AG04449 (cell line): ENCODE measurements around a stretch of chr12.

GRCh38 chr12:108823862-108824253 is 33.5 kb downstream of the SSH1 start:
- RRBS = no CpG with 5 or more reads among the region's 4 CpGs

GRCh38 chr12:108840684-108840979 is 16.8 kb downstream of the SSH1 start:
- RRBS = no CpG with 5 or more reads among the region's 11 CpGs

GRCh38 chr12:108854458-108855165 is 2.8 kb downstream of the SSH1 start:
- RRBS = no CpG with 5 or more reads among the region's 12 CpGs

DNA sequence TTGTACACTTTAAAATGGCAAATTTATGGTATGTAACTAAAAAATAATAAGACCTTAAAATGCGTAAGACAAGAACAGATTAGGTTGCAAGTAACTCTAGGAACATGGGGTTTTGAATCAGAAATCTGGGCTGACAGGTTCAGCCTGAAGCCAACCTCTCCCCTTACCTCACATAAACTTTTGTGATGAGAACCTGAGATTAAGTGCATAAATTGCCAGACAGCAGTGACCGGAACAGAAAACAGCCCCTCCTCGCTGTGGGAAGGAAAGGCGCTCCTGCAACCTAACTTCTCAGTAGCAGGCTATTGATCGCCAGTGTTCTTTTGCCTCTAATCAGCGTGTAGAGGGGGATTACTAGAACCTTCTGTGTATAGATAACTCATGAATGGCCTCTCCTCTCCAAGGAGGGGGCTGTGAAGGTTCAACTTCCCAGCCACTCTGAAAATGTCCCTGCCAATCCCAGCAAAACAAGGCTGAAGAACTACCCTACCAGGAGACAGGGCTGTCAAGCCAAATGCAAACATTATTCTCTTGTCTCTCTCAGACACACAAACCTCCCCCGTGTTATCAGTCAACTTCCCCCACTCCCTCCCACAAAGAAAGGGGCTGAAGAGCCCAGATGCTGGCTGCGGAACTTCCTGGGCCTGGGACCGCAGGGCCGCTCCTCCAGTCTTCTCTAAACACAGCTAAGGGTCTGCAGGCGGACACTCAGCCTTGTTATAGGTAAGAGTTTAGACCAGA is 1.7 kb downstream of the SSH1 start:
- RRBS = no CpG with 5 or more reads among the region's 11 CpGs

- RRBS = no CpG with 5 or more reads among the region's 6 CpGs
Observed at GRCh38 chr12:108966341-108966567, 54.6 kb downstream of the SVOP start.

DNA sequence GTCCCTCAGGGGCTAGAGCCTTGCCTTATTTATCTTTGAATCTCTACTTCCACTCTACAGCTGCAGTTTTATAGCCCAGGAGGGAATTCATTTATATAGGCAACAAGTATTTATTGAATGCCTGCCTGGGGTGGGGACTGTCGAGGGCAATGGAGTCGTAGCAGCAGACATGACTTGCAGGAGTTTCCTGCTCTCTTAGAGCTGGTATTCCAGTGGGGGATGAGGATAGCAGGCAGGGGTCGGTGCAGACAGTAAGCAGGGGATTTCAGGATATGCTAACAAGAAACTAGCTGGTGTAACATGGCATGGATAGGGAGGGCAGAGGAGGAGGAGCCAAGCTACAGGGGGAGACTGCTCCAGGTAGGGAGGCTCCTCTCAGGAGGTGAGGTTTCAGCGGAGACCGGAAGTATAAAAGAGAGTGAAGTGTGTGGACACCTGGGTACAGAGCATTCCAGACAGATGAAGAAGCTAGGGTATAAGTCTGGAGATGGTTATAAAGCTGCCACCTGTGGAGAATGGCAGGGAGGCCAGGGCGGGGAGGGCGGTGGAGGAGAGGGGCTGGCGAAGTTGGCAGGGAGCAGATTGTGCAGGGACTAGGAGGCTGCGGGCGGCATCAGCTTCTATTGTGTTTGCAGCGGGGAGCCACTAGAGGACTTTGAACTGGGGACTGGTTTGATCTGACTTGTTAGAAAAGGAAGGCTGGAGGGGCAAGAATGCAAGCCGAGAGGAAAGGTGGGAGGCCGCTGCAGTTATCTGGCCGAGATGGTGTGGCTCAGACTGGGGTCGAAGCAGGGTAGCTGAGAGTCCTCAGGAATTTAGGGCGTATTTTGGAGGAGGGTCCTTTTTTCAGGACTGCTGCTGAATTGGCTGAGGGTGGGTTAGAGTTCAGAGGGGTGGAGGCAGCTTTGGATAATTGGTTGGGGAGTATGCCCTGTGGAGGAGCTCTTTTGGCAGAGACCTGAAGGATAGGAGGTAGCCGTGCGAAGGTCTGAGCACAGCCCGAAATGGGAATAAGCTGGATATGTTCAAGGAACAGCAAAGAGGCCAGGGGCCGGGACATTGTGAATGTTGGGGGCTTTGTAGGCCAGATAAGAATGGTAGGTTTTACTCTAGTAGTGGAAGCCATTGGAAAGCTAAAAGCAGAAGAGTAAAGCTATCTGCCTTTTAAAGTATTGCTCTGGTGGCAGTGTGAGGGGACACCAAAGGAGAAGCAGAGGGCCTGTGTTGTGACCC is 17.5 kb downstream of the USP30 start:
- RRBS = no CpG with 5 or more reads among the region's 20 CpGs

DNA sequence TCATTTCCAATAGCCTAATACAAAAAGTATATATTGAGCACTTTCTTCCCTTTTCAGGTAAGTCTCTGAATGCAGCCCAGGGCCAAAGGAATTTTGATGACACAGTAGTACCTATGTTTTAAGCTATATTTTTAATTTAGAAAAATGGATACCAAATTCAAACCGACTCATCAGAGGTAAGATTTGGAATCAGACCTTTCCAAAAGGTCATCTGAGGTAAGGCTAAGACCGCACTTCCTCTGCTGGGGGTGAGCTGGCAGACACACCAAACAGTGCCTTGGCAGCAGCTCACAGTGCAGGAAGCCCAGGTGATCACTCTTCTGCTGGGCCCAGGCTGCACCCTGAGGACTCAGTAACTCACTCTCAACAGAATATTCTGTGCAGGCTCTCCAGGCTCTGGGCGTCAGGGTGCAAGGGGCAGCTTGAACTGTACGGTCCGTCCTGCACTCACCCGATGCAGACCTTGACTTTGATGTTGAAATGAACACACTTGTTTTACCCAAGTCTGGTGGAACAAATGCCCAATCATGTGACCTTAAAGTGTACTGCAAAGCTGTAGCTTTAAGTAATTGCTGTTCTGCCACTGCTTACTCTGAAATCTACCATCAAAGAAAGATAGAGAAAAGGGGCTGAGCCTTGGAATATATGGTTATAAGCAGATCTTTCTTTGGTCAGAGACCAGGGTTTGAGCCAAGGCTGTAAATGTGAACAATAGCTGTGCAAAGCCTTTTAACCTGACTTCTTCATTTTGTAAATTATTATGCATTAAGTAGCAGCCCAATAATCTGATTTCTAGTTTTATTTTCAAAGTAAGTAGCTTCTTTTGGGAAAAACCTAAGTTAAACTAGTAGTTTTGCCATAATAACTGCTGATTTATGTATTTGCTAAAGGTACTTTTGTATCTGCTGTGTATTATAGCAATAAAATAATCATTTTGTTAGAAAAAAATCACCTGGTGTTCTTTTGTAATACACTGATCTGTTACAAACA is 5.9 kb downstream of the ALKBH2 start:
- RRBS = no CpG with 5 or more reads among the region's 6 CpGs

- RRBS = no CpG with 5 or more reads among the region's 5 CpGs
Observed at GRCh38 chr12:109099244-109099762, 1.9 kb downstream of the UNG start.

GRCh38 chr12:109457978-109458561 is 19.0 kb downstream of the KCTD10 start:
- RRBS = no CpG with 5 or more reads among the region's 6 CpGs

- RRBS = no CpG with 5 or more reads among the region's 4 CpGs
Observed at GRCh38 chr12:109461473-109461867, 15.6 kb downstream of the KCTD10 start.

DNA sequence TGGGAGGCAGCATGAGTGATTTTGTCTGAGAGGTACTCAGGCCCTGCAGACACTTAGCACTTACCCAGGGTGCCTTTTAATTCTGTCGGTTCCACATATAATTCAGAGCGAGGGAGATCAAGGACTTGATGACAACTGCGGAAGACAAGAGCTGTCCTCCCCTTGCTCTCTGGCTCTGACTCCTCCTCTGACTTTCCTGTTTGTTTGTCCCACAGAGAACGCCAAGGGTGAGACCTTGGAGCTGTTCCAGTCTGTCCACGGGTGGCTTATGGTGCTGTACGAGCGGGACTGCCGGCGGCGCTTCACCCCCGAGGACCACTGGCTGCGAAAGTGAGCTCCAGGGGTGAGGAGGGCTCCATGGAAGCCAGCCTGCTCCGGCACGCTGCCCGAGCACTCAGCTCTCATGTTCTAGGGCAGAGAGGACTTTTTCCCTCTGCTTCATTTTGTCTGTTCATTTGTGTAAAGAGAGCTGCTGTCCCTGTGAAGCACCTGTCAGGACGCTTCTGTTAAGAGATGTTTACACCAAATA is 32.8 kb downstream of the UBE3B start:
- RRBS = 94% methylated on average over 6 of the region's 16 CpGs

DNA sequence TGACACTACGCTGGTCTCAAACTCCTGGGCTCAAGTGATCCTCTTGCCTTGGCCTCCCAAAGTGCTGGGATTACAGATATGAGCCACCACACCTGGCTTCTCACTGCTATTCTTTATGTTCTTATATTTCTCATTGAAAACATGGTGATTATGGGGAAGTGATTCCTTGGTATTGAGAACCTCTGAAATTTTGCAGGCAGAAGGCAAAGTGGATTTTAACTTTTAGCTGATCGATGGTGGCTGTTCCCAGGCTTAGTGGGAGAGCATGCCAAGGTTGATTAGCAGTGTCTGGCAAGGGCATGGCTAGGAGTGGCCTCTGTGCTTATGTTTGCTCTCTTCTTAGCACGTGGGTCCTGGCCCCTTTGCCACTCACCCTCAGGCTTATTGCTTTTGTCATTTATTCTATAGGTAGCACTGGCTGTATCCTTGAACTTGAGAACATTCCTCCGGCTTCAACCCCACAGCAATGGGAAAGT is 2.0 kb downstream of the MVK start:
- RRBS = no CpG with 5 or more reads among the region's 4 CpGs

DNA sequence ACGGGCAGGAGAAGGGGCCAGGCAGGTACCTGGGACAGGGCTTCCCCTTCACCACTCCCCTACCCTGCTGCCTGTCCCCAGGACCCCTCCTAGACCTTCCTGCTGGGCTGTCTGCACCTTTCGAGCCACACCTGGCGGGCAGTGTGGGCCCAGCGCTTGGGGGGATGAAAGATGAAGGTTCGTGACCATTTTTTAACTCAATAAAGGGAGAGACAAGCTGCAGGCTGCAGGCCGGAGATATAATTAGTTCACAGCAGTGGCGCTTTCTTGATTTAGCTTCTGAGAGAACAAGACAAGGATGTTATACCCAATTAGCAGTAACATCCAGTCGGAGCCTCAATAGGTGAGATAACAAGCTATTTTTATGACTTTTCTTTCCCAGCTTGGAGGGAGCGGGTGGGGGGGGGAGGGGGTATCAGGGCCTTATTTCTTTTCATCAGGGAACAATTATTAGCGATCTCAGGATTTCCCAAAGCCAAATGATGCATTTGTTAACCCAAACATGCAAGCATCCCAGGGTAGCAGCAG is 9.0 kb downstream of the FAM222A start:
- RRBS = no CpG with 5 or more reads among the region's 10 CpGs

DNA sequence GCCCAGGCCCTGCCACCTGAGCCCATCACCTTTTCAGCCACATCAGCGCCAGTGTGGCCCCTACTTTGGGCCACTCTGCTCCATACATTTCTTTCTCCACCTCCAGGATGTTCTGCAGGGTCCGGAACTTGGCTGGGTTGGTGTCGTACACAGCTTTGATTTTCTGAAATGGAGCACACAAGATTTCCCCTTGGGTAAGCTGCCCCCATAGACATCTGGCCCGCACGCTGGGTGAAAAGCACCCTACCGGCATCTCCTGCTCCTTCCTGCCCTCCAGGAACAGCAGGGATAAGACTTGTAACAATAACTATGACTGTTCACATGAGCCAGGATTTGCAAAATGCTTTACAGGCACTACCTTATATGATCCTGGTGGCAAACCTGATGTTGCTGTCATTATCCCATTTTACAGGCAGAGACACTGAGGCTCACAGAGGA is 22.8 kb downstream of the GLTP start:
- RRBS = no CpG with 5 or more reads among the region's 6 CpGs

- RRBS = no CpG with 5 or more reads among the region's 4 CpGs
Observed at GRCh38 chr12:109864210-109864809, 16.0 kb downstream of the GLTP start.

DNA sequence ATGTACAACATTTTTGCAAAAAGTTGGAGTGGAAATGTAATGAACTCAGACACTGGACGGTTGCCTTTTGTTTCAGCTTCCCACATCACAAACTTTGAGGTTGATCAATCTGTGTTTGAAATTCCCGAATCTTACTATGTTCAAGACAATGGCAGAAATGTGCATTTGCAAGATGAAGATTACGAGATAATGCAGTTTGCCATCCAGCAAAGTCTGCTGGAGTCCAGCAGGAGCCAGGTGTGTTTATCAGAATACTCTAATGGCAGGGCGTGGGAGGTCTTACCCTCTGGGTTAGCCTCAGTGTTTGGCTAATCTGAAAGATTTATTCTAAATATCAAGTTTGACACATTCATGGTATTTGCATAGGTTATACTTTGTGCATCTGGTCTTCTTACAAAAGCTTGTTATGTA is 14.6 kb downstream of the C12orf76 start:
- RRBS = no CpG with 5 or more reads among the region's 4 CpGs

DNA sequence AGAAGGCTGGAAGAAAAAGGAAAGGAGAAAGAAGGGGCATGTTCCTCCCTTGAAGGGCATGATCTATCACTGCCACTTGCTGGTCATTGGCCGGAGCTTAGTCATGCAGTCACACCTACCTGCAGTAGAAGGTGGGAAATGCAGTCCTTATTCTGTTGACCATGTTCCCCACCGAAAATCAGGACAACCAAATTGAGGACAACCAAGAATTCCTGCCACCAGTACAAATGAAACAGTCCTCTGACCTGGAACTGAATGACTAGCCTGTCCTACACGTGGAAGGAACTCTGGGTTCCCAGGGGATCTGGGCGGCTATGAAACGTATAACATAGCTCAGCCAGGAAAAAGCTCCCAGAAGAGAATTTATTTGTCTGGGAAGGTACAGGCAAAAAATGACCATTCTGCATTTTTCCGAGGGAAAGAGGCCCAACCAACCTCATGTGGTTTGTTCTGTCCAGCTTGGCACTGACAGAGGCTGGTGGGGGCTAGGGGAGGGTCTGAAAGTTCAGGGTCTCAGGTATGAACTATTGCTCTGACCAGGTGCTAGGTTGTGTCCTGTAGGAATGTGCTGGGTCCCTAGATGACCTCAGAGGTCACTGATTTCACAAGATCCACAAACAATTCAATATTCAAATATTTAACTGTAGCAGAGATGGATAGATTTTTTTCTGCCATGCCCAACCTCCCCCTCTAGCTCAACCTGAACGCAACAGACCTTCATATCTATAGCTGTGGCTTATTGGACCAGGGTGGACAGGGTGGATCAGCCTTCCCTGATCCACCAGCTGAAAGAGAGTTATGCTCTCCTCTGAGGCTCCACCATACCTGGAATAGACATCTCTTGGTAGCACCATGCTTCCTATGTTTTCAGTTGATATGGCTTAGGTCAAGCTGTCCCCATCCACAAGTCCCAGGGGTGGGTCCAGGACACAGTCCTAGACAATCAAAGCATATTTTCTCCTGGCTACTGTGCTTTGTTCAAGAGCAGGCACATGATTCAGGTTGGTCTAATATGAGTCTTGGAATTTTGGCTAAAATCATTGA is 33.0 kb upstream of the IFT81 start:
- RRBS = no CpG with 5 or more reads among the region's 7 CpGs

DNA sequence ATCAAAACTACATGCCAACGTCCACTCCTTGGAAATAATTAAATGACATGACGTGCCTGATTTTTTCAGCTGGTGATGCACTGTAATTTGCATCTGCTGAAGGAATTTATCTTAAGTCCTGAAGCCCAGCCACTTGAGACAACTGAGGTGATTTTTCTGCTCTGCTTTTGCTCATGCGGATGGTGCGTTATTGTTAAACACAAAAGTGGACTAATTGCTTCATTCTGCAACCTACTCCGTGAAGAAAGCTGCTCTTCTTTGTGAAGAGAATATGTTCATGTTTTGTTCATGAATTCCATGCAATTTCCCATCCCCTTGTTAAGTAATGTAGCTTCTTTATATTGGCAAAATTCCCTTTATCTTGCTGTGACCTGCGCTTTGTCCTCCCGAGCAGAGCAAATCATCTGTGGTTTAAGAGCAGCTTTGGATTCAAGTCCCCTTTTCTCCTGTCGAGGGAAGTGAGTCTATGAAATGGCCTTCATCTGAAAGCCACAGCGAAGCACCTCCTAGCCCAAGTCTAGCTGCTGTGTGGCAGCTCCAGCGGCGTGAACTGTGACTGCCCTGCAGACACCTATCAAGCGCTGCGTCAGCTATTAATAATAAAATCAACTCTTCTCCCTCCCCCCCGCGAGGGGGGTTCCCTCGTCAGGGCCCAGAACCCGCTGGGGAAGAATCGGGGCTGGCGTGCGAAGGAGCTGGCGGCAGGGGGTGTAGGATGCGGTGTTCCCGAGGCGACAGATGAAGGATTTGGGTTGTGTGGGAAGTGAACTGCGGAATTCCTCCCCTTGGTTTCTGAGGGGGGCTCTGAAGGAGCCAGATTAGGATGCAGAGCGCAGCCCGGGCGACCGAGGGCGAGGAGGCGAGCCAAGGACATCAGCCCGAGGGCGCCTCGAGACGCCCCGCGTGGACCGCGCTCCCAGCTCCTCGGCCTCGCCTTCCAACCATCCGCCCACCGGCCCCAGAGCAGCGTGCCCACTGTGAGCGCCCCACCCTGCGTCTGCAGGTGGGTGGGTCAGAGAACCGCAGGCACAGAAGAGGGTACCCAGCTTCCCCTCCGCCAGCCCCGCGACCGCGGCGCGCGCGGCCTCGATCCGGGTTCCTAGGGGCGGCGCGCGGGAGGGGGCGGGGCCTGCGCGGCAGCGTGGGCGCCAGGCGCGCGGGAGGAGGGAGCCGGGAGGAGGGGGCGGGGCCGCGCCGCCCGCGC is 683 bp upstream of the ATP2A2 start:
- RRBS = 1% methylated on average over 12 of the region's 77 CpGs

DNA sequence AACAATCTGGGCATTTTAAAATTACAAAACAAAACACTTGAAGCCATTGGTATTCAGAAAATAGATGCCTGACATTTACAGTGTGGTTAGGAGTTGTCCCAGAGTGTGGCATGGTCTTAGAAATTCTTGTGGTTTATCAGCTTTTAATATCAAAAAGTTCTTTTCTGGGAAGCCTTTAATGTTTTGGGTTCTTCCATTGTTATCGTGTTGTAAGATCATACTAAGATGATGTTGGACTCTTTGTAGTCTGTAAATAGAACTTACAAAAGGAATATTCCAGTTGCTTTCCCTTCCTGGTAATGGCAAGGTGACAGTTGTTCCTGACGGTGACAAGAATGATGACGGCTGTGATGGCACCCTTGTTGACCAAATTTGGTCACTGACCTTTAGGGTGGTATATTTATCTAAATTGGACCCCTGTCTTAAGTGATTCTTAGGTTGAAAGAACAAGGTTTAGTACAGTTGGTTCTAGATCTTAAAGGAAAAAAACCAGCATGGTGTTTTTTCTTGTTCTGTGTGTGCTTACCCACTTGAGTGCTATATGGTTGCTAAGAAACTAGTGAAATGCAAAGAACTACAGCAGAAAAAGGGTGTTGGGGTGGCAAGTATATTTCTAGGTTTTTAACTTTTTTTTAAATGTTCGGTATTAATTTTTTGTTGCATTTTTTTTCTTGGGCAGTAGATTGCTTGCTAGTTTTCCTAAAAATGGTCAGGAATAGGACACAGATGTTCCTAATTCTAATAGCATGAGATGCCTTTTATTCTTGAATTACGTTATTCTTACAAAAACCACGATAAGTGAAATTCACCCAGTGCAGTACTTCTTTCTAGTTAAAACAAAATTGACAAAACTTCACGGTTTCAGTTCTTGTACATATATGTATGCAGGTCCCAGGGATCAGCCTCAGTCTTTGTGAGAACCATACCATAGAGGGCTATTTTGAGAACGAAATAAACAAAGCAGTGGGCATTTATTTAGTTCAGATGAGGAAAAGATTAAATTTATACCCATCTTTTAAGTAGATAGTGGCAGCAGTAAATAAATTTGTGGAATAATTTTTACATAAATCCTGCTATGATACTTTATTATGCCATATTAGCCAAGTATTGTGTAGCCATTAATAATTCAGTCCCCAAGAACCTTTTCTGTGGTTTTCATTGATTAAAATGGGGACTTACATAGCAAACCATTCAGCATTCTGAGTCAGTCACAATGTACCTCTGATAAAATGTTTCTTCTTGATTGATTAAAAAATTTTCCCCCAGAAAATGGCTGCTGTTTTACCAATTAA is 2.3 kb downstream of the ATP2A2 start:
- RRBS = no CpG with 5 or more reads among the region's 8 CpGs

DNA sequence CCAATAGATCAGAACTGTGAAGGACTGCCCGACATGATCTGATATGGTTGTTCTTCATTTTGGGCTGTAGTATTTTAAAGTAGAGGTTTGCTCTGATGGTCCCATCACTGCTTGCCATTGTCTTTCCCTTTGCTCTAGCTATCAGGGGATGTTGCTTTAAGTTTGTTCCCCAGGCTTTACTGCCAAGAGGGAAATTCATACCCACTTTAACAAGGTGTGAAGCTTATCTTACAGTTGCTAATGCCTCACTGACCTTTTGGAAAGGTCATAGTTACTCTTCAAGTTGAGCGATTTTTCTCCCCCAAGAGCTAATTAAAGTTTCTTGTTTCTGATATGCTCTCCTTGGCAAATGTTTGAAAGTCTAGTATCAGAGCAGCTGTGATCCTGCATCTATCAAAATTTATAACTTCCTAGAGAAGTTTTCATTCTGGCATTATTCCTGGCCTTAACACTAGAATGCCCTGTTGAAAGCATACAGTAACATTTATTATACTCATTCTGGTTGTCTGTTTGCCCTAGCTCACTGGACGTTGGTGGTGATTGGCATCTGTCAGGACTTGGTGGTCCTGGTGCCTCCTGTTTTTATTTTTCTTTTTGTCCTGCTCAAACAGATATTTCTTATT is 8.0 kb downstream of the ATP2A2 start:
- RRBS = no CpG with 5 or more reads among the region's 3 CpGs